Body of pancreas (tissue), 2 donors: Measurements from ENCODE around the gene RNPEPL1.

GRCh38 chr2:239157776-239158272 lies 243.0 kb downstream of the HDAC4 start:
- PRO-cap, result no peak
- RAMPAGE, long total RNA, 2 experiments, result no peak in any of the 2 experiments

- PRO-cap, result no peak
- RAMPAGE, long total RNA, 2 experiments, result no peak in any of the 2 experiments
These were observed 177.0 kb downstream of the HDAC4 start for GRCh38 chr2:239223421-239224618.

GRCh38 chr2:239240366-239241098 lies 160.3 kb downstream of the HDAC4 start:
- PRO-cap, result no peak
- RAMPAGE, long total RNA, 2 experiments, result no peak in any of the 2 experiments

DNA sequence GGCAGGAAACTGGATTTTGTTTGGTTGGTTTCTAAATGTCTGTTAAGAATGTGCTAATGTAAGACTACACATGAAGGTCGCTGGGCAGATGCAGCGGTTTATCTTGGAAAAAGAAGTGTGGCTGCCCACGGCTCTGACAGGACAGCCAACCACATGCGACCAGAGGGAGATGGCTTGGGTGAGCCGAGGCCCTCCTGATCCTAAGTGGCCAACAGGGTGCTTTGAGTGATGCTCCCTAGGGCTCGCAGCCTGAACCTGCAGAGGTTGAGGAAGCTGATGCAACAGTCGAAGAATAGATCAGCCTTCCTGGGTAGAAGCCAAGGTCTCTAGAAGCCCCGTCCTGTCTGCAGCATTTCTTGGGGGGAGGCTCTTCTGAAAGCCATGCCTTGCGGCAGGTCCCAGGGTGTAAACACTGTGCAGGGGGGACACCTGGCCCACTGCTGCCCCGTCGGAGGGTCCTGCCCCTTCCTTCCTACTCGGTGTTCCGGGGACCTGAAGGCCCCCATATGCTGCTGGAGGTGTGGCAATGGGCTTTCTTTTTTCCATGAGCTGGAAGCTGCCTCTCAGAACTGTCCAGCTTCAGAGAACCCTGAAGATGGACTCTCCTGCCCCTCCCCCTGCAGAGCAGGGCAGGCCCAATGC lies 136.3 kb downstream of the HDAC4 start:
- PRO-cap, result no peak
- RAMPAGE, long total RNA, 2 experiments, result no peak in any of the 2 experiments

DNA sequence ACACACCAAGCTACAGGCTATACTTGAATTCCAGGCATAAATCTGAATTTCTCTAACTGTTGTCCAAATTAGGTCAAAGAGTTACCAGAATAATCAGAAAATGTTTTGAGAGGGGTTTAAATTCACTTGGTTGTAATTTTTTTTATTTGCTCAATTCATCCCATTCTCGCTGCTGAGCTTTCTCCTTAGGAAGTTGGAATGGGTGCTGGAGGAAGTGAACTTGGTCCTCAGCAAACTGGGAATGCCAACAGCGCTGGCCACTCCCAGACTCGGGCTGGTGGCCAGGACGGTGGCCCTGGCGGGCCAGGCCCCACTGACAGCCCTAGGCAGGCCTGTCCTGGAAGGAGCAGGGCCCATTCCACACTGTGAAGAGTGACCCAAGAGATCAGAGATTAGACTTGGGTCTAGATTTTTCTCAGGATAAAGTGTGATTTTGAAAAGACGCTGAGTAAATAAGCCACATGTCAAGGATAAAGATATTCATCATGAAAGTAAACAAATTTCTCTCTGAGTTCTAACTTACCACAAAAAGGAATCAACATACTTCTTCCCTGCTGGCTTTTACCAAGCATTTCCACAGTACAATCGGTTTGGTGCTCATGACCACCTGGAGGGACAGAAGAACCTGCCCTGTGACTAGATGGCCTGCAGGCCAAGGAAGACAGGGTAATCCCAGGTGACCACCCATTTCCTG lies 132.7 kb downstream of the HDAC4 start:
- PRO-cap, result no peak
- RAMPAGE, long total RNA, 2 experiments, result no peak in any of the 2 experiments

GRCh38 chr2:239274627-239275649 lies 125.9 kb downstream of the HDAC4 start:
- PRO-cap, result no peak
- RAMPAGE, long total RNA, 2 experiments, result no peak in any of the 2 experiments

DNA sequence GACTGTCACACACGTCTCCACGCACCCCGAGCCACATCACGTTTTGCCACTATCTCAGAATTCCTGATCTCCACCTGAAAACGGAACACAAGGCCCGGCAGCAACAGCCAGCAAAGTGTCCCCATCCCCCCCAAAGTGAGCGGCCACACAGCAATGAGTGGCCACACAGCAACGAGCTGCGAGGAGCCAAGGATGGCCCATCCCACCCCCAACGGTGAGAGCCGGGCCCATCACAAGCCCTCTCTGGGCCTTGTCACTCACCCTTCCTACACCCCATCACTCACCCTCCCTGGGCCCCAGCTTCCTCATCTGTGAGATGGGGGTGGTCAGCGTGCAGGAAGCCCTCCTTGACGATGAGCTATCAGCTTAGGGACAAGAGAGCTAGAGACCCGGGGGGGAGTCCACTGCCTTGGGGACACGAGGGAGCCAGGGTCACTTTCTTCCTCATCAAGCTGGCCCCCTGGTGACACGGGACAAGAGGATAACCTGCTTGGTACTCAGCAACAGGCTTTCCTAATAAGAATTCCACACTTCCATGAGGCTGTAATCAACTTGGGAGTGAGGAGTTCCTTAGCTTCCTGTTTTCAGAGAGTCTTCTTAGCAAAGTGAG lies 92.9 kb downstream of the HDAC4 start:
- PRO-cap, result no peak
- RAMPAGE, long total RNA, 2 experiments, result start-site peak on the minus strand in 1 of 2 experiments, centred at position 257 of the sequence, 5 reads per replicate

DNA sequence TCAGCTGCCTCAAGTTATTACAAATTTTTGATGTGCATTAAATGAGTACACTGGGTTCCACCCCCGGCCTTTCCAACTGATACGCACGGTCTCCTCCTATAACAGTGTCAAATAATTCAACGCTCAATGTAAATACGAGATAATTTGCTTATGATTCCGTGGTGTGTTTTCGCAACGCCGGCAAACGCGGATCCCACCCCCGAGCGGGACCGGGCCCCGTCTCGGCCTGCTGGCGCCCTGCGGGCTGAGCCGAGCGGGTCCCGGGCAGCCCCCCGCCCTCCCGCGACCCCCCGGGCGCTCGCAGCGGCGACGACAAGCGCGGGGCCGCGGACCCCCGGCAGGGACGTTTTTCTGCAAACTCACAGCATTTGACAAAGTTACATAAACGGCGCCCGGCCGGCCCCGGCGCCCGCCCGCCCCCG lies 882 bp downstream of the HDAC4 start:
- PRO-cap, result no peak
- RAMPAGE, long total RNA, 2 experiments, result no peak in any of the 2 experiments

GRCh38 chr2:239938476-239938965 lies 86.6 kb downstream of the NDUFA10 start:
- PRO-cap, result no peak
- RAMPAGE, long total RNA, 2 experiments, result no peak in any of the 2 experiments

- PRO-cap, result no peak
- RAMPAGE, long total RNA, 2 experiments, result no peak in any of the 2 experiments
These were observed 22.6 kb upstream of the OR6B2 start for GRCh38 chr2:240052894-240053259.

GRCh38 chr2:240236929-240237206 lies 96.4 kb upstream of the OTOS start:
- PRO-cap, result no peak
- RAMPAGE, long total RNA, 2 experiments, result no peak in any of the 2 experiments

DNA sequence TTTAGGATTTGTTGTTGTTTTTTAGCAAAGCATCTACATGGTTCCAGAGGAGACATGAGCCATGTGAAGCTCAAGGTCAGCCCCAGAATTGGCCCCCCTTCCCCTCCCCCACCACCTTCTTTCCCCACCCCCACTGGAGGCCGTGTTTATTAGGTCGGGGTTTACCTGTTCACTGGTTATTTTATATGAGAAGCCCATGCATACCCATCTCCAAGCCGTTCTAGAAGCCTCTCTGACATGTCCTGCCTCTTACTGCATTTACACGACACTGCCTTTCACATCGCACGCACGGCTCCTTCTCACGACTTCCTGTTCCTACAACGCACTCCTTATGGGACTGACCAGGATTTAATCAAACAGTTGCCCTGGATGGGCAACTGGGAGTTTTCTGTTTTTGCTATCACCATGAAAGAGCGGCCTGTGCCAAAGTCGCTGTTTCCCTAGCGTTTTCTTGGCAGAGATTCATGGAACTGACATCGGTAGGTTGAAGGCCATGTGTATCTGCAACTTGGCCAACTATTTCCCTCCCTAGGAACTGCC lies 97.0 kb upstream of the OTOS start:
- PRO-cap, result unidirectional peak, minus-strand start at position 303 of the sequence
- RAMPAGE, long total RNA, 2 experiments, result no peak in any of the 2 experiments

GRCh38 chr2:240374064-240374852 lies 61.2 kb upstream of the GPC1 start:
- PRO-cap, result bidirectional peak, plus-strand start at chr2:240374482, minus-strand start at chr2:240374387
- RAMPAGE, long total RNA, 2 experiments, result no peak in any of the 2 experiments

- PRO-cap, result no peak
- RAMPAGE, long total RNA, 2 experiments, result no peak in any of the 2 experiments
These were observed 1.2 kb downstream of the GPC1 start for GRCh38 chr2:240436684-240436978.

DNA sequence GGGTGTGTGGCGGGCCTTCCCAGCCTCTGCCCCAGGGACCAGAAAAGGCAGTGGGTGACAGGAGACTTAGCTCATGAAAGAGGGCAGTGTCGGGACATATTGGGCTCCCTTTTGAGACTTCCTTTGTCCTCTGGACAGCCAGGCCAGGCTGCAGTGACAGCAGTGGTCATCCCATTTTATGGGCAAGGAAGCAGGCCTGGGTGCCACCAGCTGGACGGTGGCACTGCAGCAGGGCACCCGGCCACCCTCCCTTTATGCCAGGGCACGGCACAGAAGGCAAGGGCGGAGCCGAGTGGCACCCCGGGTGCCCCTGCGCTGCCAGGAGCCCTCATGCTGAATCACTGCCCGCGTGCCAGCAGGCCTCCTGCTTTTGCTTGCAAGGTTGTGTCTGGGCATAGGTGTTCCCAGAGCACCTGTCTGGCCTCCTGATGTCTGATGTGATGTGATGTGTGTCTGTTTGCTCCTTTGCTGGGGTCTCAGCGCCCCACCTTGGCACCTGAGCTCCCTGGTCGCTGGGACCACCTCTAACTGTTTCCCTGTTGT lies 3.3 kb downstream of the GPC1 start:
- PRO-cap, result no peak
- RAMPAGE, long total RNA, 2 experiments, result no peak in any of the 2 experiments

DNA sequence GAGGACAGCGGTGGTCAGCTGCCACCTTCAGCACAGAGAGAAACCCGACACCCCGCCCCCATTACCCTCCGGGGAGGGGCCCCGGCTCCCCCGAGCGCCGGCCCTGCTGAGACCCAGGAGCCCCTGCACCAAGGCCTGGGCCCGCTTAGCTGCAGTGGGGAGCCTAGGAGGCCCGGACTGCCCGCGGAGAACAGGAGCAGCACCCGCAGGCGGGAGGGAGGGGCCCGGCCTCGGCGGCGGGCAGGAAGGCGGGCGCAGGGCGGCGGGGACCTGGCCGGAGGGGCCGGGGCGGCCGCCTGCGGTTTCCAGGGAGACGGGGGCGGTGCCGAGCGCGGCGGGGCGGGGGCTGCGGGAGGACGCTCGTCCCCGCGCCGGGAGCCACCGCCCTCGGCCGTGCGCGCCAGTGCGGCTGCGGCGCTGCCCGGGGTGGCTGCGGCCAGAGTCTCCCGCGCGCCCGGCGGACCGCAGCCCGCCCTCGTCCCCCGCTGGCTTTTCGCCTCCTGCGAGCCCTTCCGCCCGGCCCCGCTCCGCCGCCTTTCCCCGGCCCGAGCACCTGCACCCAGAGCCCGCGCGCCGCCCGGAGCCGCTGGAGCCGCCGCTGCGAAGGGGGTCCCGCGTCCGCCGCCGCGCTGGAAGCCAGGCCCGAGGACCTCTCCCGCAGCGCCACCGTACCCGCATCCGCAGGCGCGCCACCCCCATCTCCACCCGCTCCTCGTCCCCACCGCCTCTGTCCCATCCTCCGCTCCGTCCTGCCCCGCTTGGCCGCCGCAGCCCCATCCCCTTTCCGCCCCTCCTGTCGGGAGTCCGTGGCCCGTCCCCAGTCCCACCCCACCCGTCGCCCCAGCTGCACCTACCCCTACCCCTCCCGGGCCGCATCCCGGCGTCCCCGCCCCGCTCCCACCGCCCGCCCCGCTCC lies 17.2 kb downstream of the GPC1 start:
- PRO-cap, result unidirectional peak, plus-strand start at position 403 of the sequence
- RAMPAGE, long total RNA, 2 experiments, result no peak in any of the 2 experiments

DNA sequence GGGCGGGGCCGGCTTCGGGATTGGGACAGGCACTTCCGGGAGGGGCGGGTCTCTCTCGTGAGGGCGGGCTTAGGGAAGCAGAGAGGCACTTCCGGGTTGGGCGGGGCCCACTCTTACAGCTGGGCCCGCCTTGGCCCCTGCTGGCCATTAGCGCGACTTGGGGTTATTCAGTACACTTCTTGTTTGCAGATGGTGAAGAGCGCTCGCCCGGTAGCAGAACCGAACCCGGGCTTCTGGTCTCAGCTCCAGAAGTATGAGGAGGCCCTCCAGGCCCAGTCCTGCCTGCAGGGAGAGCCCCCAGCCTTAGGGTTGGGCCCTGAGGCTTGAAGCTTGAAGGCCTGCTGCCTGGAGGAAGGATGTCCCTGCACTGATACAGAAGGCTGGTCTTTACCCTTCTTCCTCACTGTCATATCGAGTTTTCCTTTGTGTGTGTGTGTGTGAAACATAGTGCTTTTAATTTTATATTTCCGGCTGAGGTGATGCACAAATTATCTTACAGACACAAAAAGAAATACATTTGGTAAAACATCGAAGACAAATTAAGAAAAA lies 1.1 kb downstream of the DUSP28 start:
- PRO-cap, result bidirectional peak, plus-strand start at position 182 of the sequence, minus-strand start outside the sequence
- RAMPAGE, long total RNA, 2 experiments, result no peak in any of the 2 experiments

DNA sequence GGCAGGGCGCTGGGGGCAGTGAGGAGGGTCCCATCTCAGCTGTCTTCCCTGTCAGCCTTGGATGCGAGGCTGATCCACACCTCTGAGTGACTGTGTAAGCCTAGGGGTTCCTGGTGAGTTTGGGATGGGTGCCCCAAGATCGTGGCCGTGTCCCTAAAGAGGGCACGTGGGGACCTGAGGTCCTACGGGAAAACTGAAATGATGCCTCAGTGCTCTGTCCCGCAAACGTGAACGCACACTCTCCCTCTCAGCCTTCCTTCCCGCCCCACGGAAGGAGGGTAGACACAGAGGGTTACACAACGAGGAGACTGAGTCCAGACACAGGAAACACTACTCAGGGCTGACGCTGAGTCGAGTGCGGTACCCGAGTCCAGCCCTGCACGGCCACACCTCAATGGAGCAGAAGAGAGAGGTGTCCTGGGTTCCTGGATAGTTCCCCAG lies 1.2 kb upstream of the RNPEPL1 start:
- PRO-cap, result no peak
- RAMPAGE, long total RNA, 2 experiments, result no peak in any of the 2 experiments

GRCh38 chr2:240568280-240569025 lies at the start of gene RNPEPL1:
RNPEPL1 (plus strand) TSS chr2:240568484.
- PRO-cap, result bidirectional peak, plus-strand start at chr2:240568495, minus-strand start at chr2:240568327; bidirectional peak, plus-strand start at chr2:240568843, minus-strand start at chr2:240568717
- RAMPAGE, long total RNA, 2 experiments, result no peak in any of the 2 experiments

- PRO-cap, result no peak
- RAMPAGE, long total RNA, 2 experiments, result no peak in any of the 2 experiments
These were observed 5.4 kb downstream of the CAPN10 start for GRCh38 chr2:240591779-240592564.